Pulmonary lymph node (tissue), 1 donor: ENCODE data around the gene ARSK.

GRCh38 chr5:95392713-95393140 is 1.6 kb downstream of the FAM81B start:
- PRO-cap = no peak

DNA sequence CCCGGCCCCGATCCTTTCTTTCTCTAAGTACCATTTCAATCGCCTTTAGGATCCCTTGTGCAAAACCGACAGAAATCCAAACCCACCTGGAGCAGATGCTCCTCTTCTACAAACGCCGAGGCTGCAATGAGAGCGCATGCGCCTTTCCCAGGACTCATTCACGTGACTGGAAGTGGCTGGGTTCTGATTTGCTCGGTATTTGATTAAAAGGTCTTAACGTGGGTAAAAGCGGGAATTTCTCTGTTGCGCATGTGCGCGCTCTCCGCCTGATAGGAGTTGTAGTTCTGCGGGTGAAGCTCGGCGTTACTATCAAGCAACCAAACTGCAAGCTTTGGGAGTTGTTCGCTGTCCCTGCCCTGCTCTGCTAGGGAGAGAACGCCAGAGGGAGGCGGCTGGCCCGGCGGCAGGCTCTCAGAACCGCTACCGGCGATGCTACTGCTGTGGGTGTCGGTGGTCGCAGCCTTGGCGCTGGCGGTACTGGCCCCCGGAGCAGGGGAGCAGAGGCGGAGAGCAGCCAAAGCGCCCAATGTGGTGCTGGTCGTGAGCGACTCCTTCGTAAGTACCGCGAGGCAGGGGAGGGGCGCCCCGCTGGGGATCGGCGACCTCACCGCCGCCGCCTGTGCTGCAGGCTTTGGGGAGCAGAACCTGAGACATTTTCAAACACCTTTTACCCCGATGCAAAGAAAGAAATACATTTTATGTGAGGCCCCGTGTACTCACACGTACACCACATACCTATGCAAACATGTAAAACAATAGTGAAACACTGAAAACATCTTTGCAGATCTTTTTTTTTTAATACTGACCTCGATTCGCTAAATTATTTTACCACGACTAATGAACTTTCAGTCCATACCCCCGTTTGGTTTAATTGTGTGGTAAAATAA is at the start of gene ARSK:
ARSK (plus strand) TSS at position 252 of the 887 bp plus-strand sequence.
- PRO-cap = bidirectional peak, plus-strand start at position 336 of the sequence, minus-strand start at position 117 of the sequence; bidirectional peak, plus-strand start at position 556 of the sequence, minus-strand start at position 530 of the sequence

DNA sequence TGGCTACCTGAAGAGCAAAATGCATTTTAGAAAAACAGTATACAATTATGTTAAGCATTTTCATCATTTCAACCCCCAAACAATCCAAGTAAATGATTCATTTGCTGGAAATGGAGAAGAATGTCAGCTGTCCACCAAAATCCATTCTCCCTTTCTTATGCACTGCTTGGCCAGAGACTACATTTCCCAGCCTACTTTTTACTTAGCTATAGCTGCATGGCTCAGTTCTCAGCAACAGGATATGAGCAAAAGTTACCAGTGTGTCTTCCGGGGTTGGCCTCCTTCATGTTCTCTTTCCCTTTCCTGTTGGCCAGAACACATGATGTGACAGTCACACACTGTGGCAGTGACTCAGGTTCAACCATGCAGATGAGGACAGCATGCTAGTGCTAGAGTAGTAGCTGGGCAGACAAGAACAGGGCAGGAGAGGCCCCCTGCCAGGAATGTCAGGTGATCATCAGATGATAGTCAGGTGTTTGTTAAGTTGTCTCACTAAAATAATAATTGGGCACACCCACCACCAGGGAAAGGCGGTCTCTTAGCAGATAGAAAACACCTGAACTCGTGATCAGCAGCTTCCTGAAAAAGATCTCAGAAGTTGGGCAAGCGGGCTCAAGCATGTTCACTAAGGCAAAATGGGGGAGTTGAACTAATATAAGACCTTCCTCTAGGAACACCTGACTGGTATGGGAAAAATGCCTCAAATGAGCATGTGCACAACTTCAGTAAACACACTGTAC is 12.2 kb downstream of the GPR150 start:
- PRO-cap = unidirectional peak, plus-strand start at position 313 of the sequence; bidirectional peak, plus-strand start at position 594 of the sequence, minus-strand start at position 448 of the sequence

DNA sequence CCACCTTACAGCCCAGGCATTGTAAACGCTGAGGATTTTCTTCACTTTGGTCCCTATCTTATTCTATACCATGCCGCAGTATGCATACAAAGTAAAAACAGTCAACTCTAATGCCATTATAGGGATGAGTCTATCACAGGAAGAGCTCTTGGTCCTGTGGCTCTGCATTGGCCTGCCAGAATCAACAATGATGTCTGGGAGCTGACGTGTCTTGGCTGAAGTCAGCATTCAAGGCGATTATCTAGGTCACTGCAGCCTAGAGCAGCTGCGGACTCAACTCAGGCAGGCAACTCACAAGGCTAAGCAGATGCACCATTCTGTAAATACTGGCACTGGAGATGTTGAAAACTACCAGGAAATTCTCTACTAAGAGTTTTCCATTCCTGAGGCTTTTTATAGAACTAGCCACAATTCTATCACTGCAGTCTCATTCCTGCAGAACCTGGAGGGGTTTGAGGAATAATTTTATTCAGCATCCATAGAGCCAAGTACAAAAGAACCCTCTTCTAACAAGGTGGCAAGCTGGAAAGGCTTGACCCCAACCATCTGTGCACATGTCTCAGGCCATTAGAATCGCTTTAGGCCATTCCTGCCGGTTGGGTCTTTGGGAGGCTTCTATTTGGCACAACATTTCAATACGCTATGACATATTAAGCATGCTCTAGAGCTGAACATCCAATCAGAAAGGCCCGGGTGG is 13.2 kb downstream of the SPATA9 start:
- PRO-cap = no peak

DNA sequence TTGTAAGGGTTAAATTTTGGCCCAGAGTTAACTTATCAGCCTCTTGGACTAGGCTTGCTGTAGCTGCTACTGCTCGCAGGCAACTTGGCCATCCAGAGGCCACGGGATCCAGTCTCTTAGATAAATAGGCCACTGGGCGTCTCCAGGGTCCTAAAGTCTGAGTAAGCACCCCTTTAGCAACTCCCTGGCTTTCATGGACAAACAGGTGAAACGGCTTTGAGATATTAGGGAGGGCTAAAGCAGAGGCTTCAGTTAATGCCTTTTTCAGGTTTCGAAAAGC is 20.8 kb upstream of the RHOBTB3 start:
- PRO-cap = no peak

- PRO-cap = no peak
These were observed 11.0 kb upstream of the RHOBTB3 start for GRCh38 chr5:95720168-95720554.

DNA sequence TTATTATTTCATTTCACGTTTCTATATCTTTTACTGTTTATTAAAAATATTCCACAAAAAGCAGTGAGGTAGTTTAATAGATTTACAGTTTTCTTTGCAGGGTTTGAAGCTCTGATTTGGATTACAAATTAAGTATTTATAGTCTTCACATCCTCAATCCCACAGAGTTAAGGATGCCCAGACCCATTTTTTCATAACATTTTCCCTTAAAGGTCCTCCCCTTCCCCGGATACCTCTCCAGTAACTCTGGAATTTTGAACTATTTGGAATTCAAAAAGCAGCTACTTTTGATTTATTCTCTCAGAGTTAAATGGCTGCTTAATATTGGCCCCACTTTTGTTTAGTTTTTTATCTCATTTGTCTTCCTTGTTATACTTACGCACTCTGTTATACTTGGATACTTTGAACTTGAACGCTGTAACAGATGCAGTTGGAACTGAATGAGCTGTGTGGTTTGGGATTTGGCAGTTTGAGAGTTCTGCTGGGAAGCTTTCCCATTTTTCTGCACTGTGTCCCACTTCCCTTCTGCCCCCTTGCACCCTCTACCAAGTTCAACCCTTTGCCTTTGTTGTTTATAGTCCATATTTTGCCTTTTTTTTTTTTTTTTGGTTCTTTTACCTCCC is 3.6 kb downstream of the RHOBTB3 start:
- PRO-cap = no peak

GRCh38 chr5:95827038-95827755 is 4.7 kb upstream of the GLRX start:
- PRO-cap = no peak

GRCh38 chr5:95896618-95897311 is 64.9 kb downstream of the ELL2 start:
- PRO-cap = no peak

- PRO-cap = no peak
These were observed 148.8 kb upstream of the ELL2 start for GRCh38 chr5:96110380-96110955.

GRCh38 chr5:96125205-96126097 is 163.8 kb upstream of the ELL2 start:
- PRO-cap = no peak

GRCh38 chr5:96197002-96197449 is 235.4 kb upstream of the ELL2 start:
- PRO-cap = no peak

- PRO-cap = no peak
These were observed 101.3 kb downstream of the PCSK1 start for GRCh38 chr5:96331785-96332148.

DNA sequence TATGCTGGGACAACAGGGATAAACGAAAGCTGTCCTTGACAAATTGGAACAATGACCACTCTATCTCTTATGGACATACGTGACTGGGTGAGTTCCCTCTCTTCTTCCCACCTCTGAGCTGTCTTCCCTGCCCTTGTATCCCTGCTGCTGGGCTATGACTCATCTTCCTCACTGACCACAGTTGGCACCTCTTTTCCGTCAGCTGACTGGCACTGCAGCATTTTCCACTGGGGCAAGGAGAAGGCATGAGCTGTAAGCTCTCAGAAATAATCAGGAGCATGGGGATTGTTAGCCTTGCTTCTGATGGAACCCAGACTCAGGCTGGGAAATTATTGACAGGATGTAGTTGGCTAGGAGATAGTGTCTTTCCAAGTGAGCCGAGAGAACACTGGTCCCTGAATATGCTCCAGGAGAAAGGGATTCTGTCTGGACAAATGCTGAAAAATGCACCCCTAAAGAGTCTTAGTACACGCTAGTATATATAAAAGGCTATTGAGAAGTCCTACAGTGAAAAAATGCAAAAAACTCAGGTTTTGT is 48.6 kb downstream of the PCSK1 start:
- PRO-cap = no peak

DNA sequence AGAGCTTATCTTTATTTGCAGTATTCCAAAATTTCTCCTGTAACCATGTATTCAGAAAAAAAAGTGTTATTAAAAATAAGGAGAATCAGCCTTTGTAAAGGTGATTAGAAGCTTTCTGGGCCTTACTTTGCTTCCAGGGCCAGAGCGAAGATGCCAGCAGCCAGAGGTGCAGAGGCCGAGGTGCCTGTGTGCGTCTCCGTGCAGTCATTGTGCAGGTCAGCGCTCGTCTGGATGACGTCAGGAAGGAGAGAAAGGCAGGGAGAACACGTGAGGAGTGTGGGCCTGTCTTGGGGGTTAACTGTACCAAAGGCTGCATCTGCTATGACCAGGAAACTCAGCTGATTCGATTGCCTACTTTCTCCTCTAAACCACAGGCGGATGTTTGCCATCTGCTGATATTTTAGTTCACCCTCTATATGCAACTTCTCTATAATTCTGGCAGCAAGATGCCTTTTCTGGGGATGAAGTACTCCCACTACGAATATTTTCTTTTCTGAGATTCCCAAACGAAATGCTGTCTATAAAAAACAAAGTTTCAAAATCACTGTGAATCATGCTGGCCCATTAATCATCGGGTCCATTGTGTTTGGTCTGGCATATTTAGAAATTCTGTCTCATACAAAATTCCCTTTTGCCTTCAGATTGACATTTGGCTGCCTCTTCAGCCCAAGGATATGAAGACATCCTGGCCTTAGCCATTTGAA is 24.8 kb downstream of the PCSK1 start:
- PRO-cap = no peak

DNA sequence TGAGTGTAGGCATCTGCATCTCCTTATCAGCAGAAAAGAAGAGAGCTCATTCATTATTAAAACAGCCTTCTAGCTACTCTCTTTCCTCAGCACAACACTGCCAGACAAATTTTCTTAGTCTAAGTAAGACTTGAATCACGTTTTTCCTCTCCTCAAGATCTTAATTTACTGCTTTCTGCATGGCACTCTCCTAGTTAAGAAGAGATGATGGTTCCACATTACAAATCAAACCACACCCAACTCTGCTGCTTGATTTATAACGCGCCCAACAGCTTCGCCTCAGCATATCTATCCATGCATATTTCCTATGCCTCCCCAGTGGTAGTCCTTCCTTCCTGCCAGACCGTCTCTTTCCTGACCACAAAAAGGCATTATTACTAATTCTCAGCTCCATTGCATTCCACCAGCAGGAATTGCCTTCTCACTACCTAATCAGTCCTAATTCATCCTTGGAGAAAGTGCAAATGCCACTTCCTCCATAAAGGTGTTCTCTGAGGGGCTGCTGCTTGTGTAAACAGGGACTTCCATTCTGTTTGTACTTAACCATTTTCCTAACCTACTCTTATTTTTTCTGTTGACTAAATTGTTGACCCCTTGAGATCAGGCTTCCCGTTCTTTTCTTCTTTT is 95.0 kb upstream of the CAST start:
- PRO-cap = no peak

DNA sequence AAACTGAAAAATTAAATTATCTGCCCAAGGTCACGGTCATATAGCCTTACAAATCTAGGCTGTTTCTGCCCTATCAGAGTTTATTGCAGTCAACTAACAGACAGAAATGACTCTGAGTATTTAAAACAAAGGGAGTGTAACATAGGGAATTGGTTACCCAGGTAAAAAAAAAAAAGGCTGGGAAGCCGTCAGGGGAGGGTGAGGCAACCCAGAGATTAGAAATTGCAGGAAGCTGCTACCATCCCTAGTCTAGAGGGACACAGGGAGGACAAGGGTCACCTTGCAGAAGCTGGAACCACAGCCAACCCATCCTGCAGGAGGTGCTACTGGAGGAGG is 6.4 kb downstream of the CAST start:
- PRO-cap = no peak

- PRO-cap = no peak
These were observed 10.0 kb upstream of the RIOK2 start for GRCh38 chr5:97193075-97193402.

- PRO-cap = no peak
These were observed 1.3 kb downstream of the RGMB start for GRCh38 chr5:98774766-98775165.

GRCh38 chr5:98881051-98881549 is 47.7 kb downstream of the CHD1 start:
- PRO-cap = no peak